ENCODE measurements around the genes CAND1 and MDM1.

GRCh38 chr12:65826537-65827440 is 2.5 kb downstream of the HMGA2 start:
- PRO-cap = unidirectional peak, minus-strand start at chr12:65826660; unidirectional peak, minus-strand start at chr12:65826687
- RRBS, 2 experiments = no CpG with 5 or more reads among the region's 13 CpGs

GRCh38 chr12:65881445-65882437 is 57.5 kb downstream of the HMGA2 start:
- PRO-cap = no peak
- RRBS, 2 experiments = 89% methylated on average over 5 of the region's 28 CpGs; no CpG with 5 or more reads in 1 of the 2 experiments

- PRO-cap = unidirectional peak, minus-strand start at chr12:66107540
- RRBS, 2 experiments = no CpG with 5 or more reads among the region's 11 CpGs
Measured at GRCh38 chr12:66107289-66107974, 23.1 kb downstream of the LLPH start.

DNA sequence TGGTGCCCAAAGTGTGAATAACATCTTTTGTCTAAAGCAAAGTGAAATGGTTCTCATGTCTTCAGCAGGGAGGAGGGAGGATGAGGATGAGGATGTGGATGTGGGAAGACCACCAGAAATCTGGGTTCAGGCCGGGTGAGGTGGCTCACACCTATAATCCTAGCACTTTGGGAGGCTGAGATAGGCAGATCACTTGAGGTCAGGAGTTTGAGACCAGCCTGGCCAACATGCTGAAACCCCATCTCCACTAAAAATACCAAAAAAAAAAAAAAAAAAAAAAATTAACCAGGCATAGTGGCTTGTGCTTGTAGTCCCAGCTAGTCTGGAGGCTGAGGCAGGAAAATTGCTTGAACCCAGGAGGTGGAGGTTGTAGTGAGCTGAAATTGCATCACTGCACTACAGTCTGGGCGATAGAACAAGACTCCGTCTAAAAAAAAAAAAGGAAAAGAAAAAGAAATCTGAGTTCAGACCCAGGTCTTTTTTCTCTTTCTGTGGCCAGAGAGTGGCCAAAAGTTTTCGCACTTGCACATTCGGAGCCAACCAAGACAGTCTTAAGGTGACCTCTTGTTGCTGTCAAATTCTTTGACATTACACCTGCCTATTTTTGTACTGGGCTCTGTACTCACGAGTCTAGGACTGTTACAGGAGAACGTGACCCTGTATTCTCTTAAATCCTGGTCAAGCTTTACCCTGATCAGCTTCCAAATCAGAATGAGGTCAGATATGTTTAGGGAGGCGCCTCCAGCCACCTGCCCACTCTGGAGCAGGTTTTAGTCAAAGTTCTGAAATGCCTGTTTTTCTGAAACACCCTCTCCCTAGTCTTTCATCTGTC is 47.3 kb downstream of the IRAK3 start:
- PRO-cap = no peak
- RRBS, 2 experiments = no CpG with 5 or more reads among the region's 8 CpGs

GRCh38 chr12:66304081-66305157 is 2.1 kb downstream of the HELB start:
- PRO-cap = no peak
- RRBS, 2 experiments = no CpG with 5 or more reads among the region's 6 CpGs

DNA sequence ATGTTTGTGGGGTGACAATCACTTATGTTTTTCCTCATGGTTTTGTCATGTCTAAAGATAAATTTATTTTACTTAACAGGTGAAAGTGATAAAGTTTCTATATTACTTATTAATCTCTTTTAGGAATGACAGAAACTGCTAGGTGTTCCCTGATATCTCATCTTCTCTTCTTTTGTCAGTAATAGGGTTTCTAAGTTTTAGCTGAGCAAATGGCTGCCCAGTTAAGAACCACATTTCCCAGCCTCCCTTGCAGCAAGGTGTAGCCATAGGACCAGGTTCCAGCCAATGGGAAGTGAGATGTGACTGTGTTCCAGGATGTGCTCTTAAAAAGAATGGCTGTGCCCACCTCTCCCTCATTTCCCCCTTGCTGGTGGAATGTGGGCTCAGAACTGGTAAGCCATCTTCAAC is 165.6 kb downstream of the HELB start:
- PRO-cap = unidirectional peak, plus-strand start at position 356 of the sequence

DNA sequence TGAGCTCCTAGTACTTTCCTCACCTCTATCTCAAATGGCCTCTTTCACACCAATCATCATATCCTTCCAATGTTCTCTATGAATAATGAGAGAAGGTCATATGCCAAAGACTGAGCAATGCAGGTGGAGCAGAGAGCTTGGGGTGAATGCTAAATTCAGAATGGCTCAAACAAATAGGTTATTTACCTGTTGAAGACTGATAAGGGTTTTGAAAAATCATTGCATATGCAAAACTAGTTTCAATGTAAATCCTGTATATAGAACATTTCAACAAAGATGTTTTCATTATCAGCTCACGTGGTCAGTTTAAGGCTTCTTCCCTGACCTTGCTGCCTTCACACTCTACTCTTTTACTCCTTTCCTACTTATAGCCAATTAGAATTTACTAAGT is 230.3 kb upstream of the GRIP1 start:
- PRO-cap = no peak
- RRBS, 2 experiments = no CpG with 5 or more reads among the region's 1 CpG

DNA sequence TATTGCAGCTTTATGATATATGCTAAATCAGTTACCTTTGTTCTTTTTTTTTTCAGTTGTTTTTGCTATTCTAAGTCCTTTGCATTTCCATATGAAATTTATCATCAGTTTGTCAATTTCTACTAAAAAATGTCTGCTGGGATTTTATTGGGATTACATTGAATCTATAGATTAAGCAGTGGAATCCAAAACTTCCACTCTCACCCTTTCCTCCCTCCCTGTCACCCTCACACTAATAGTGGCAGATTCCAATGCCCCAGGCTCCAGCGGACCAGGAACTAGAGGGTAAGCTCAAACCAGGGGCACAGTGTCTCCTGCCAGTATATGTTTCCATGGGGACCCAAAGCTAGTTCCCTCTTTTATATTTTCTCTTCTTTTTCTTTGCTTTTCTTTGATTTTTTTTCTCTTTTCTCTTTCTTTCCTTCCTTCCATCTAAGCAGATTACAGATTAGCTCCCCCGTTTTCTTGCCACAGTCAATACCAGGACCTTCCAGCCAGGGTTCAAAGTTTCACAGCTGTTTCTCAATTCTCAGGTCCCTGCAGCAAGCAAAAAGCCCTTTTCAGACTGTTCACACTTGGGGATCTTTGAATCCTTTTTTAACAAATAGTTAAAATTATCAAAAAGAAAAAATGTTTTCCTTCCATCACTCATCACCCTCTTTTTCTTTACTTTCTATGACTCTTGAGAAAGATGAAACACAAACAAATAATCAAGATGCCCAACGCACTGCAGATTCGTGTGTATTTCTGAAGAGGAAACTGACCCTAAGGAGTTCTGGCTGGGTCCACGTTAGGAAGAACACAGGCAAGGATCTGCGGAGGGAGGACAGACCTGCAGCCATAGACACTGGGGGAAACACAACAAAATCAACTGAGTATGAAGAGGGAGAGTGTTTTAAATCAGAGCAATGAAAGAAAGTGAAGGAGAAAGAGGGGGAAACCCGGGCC is 245.4 kb upstream of the CAND1 start:
- PRO-cap = no peak
- RRBS, 2 experiments = no CpG with 5 or more reads among the region's 7 CpGs

GRCh38 chr12:67269199-67269301 is 108 bp upstream of the CAND1 start:
- PRO-cap = no peak
- RRBS, 2 experiments = no CpG with 5 or more reads among the region's 4 CpGs

DNA sequence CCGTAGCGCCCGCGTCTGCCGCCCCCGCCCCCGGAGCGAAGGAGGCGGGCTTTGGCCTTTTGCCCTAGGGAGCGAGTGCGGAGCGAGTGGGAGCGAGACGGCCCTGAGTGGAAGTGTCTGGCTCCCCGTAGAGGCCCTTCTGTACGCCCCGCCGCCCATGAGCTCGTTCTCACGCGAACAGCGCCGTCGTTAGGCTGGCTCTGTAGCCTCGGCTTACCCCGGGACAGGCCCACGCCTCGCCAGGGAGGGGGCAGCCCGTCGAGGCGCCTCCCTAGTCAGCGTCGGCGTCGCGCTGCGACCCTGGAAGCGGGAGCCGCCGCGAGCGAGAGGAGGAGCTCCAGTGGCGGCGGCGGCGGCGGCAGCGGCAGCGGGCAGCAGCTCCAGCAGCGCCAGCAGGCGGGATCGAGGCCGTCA is at the start of gene CAND1:
CAND1 (plus strand) TSS at position 57 of the 414 bp plus-strand sequence.
- PRO-cap = bidirectional peak, plus-strand start at position 340 of the sequence, minus-strand start outside the sequence
- RRBS, 2 experiments = no CpG with 5 or more reads among the region's 53 CpGs

GRCh38 chr12:67434361-67435480 is 165.6 kb downstream of the CAND1 start:
- PRO-cap = no peak
- RRBS, 2 experiments = no CpG with 5 or more reads among the region's 6 CpGs

GRCh38 chr12:67650794-67651275 is 2.3 kb downstream of the DYRK2 start:
- PRO-cap = no peak
- RRBS, 2 experiments = no CpG with 5 or more reads among the region's 2 CpGs

- PRO-cap = no peak
- RRBS, 2 experiments = no CpG with 5 or more reads among the region's 1 CpG
Measured at GRCh38 chr12:67689328-67689751, 40.8 kb downstream of the DYRK2 start.

DNA sequence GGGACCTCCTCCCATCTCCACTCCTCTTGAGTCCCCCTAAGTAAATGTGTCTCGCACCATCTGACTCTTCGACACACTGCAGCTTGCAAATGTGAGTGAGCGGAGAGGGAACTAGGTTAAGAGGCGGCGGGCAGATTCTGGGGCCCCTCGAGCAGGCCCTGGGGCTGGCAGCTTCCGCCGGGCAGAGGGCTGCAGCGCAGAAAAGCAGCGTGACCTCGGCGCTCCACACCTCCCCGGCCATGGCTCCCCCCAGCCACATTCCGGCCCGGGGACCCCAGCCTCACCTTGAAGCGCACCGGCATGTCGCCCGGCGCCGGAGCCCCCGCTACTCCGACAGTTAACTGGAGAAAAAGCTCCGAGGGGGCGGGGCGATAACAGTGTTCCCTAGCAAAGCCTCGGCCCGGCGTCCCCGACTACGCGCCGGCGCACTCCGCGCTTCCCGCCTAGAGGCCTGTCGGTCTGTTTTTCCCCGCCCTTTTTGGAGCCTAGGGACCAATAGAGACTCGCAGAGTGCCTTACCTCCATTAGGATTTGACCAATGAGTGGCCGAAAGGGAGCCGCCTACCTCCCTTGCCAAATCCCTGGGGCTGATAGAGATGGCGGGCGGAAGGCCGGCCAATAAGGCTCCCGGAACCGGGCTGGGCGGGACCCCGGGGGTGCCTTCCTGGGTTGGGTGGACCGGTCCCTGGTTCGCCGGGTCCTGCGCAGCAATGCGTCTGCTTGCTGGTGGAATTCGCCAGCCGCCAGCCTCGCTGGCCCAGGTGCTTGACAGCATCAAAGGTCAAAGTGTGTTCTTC is at the start of gene MDM1:
MDM1 (minus strand) TSS at position 419 of the 797 bp plus-strand sequence.
- PRO-cap = bidirectional peak, plus-strand start at position 74 of the sequence, minus-strand start at position 93 of the sequence; bidirectional peak, plus-strand start at position 576 of the sequence, minus-strand start at position 343 of the sequence
- RRBS, 2 experiments = under 1 to 3% methylated on average over 12 of the region's 57 CpGs

DNA sequence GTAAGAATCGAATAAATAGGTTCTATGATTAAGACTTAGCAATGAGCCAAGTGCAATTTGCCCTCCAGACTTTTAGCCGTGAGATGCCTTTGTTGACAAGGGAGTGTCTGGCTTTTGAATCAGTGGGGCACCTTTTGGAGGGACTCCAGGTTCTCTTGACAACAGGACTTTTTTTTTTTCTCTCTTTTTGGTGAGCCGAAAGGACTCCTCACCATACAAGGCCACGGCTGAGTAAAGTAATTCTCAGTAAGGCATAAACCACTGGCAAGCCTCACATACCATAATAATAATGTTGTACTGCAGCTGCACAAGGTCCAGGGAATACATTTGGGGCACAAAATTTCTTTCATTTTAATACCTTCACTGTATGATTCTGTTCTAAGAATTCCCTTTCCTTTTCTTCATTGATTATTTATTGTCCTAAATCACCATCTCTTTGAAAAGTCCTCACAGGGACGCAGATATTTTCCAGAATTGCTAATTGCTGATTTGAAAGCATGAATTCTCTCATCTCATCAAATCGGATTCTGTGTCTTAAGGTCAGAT is 4.9 kb upstream of the MDM1 start:
- PRO-cap = no peak
- RRBS, 2 experiments = no CpG with 5 or more reads among the region's 6 CpGs

DNA sequence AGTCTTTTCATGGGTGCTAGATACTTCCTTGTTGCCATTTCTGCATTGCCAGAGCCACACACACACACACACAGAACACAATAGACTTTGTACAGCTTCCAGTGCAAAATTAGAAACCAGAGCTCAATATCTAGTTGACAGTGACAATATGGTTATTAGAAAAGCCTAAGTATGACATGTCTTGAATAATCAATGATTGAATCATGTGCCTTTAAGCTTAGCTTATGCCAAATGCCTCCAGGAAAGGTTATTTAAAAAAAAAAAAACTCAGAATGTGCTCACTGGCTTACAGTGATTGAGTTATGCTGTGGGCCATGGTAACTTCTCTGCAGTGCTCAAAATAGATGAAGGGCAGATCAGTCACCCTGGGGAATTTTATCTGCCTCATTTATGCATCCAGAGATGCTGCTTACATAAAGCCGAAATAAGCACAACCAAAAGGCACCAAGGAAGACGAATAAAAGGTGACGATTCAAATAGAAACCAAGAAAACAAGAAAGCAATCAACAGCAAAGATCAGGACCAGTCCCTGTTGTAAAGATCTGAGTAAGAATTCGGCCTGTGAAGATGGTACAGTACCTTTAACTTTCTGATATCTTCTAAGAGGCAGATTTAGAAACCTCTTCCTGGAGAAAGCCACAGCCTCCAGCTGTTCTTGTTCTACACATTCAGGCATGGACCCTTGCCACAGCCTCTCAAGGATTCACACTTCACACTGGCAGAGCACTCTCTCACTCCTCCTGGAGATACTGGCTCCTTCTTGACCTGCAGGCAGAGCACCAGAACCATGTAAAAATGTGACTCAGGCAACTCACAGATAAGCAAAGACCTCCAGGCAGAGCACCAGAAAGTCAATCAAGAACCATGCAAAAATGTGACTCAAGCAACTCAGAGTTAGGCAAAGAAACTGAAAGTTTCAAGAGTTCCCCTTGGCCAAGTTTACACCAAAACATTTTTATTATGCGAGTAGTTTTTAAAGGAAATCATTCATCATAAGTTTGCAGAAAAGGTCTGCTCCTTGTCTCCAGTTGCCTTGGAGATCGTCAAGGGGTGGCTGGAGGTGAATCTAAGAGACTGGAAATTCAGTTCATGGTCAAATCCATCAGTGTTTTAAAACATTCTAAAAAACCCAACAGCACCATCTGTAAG is 119.0 kb upstream of the MDM1 start:
- PRO-cap = no peak
- RRBS, 2 experiments = no CpG with 5 or more reads among the region's 6 CpGs

DNA sequence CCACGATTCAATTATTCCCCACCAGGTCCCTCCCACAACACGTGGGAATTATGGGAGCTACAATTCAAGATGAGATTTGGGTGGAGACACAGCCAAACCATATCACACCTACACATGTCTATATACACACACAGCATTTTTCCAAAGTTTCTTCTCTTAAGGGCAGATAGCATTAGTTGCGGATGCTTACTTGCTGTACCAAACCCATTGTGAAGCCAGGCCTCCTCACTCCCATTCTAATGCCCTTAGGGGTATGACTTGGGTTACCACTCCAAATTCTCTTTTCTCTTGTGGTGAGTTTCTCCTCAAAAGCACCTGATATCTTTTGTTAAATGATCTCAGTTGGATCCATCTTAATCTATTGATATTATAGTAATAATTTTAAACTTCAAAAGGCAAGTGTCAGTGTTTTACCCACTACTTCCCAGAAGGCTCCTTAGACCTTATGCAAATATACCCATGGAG is 104.0 kb upstream of the RAP1B start:
- PRO-cap = unidirectional peak, minus-strand start at position 238 of the sequence
- RRBS, 2 experiments = no CpG with 5 or more reads among the region's 3 CpGs

DNA sequence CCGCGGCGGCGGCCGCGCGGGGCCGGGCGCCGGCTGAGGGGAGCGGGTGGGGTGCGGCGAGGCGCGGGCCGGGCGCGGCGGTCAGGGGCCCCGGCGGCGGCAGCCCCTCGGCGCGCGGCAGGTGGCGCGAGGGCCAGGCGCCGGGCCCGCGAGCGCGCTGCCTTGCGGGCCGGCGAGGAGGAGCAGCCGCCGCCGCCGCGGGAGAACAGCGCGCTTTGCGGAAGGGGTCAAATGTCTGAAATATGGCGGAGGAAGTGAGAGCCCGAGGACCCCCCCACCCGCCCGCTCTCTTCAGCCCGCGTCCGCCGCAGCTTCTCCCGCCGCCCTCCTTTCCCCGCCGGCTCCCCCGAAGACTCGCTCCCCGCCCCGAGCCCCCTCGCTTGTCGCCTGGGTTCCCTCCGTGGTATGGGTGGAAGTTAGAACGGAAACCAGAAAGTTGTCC is 400 bp downstream of the RAP1B start:
- PRO-cap = bidirectional peak, plus-strand start at position 230 of the sequence, minus-strand start at position 217 of the sequence; bidirectional peak, plus-strand start outside the sequence, minus-strand start at position 356 of the sequence
- RRBS, 2 experiments = 2% methylated on average over 26 of the region's 65 CpGs

GRCh38 chr12:68615049-68615868 is 4.6 kb downstream of the RAP1B start:
- PRO-cap = no peak
- RRBS, 2 experiments = no CpG with 5 or more reads among the region's 7 CpGs

GRCh38 chr12:68620395-68621141 is 9.9 kb downstream of the RAP1B start:
- PRO-cap = no peak
- RRBS, 2 experiments = no CpG with 5 or more reads among the region's 12 CpGs